ENCODE data around the gene URGCP.

DNA sequence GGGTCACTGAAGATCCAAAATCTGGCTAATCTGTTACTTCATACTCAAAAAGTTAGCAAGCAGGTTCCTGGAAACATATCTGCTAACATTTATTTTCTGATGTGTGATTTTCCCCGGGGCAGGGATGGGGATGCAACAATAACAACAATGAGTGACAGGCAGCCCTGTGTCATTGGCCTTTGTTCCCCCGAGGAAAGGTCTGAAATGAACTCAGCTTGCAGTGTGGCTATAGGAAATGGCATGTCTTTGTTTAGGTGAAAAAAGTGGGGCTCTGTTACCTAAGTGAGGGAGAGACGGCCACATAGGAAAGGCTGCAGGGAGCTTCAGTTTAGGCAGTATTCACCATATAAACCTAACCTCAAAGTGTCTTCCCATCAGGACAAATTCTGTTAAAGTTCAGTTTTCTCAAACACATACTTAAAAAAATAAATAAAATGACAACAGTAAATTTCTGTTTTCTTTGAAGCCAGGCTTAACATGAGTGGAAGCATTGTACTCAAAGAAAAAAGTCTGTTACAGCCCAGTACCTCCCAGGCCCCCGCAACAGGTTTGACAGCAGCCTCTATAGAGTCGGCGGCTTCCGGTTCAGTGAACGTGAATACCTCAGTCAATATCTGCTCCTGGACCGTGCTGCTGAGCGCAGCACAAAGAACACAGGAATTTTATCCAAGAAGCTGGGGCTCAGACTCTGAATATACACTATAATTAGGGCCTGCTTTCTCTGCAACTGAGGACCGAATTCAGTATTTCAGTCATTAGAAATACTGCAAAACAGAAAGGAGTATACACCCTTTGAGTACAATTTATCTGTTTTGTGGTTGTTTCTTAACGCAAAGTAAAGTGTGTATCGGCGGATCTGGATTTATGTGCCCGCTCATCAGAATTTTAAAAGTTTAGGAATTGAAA lies 168.3 kb downstream of the GLI3 start:
- PRO-cap, result no peak

DNA sequence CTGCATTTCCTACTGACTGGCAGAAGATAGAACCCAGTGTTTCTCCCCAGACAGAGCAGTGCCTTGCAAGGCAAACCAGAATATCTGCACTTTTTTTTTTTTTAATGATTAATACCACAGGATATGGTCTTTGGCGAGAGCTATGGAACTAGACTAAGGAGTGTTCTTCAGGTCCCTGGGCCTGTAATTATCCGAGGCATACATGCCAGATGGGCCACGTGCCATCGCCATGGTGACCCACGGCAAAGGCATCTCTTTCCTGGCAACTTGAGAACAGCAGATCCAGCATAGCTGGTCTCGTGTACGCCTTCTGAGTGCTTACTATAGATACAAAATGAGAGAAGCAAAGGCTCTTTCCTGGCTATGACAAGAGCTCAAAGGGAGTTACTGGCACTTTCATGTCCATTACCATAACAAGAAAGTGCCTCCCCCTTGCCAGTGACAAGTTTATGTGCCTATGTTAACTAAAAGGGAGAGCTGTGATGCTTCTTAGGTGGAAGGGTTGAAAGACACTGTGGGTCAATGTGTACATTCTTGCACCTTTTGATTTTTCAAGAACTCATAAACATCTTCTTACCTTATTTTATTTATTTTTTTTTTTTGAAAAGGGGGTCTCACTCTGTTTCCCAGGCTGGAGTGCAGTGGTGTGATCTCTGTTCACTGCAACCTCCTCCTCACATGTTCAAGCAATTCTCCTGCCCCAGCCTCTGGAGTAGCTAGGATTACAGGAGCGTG lies 26.0 kb upstream of the GLI3 start:
- PRO-cap, result no peak

DNA sequence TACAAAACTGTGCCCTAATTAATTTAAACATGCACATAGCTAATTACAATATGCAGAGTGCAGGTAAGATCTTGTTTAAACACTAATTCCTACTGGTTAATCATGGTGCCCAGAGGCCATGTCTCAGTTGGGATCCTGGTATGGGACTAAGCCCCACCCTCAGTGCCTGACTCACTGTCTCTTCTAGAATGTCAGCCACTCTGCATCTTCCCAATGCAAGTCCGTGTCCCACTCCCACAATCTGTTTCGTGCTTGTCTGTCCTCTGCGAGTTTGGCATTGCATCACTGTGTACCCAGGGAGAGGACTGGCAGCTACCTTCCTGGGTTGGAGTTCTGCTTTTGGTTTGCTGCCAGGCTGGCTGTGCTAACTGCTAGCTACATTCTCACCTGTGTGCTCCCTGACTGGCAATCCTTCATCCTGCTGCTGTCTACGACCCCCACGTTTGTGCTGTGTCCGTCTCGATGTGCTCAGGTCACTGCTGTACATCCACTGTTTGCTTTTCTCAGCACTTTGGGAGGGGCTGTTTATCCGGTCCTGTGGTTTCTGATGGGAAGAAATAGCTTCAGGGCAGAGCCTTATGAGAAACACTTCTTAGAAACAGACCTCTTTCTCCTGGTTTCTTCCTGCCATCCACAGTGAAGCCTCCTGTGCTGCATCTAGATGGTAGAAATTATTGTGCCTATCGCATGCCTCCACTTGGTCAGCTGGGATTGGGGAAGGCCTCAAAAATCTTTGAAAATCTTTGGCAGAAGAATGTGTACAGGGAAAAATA lies 56.1 kb upstream of the GLI3 start:
- PRO-cap, result no peak

DNA sequence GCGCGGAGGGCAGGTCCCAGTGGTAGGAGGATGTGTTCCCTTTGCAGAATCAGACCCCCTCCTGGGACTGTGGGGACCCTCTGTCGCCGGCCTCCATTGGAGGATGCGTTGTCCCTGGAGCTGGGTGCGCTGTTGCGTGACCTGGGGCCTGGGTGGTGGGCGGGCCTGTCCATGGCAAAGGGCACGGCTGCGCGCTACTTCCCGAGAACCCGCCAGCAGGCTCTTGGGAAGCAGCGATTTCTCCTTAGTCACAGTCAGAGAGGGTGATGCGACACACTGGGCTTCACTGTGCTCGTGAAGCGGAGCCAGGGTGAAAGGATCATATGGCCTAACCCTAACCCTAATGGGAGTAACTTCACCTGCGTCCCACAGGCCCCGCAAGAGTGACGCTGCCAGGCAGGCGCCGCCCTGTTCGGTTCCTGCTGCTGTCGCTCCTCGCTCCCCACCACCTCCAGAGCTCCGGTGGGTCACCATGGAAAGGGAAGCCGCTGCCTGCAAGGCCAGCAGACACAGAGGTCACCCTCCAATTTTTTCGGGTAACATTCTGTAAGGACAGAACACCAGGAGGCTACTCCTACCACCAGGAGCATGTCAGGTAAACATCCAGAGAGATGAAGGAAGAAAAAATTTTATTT lies 23.2 kb downstream of the C7orf25 start:
- PRO-cap, result bidirectional peak, plus-strand start at position 247 of the sequence, minus-strand start at position 91 of the sequence; bidirectional peak, plus-strand start at position 415 of the sequence, minus-strand start at position 385 of the sequence

- PRO-cap, result no peak
Measured at GRCh38 chr7:43044068-43044387, 68.4 kb upstream of the HECW1 start.

DNA sequence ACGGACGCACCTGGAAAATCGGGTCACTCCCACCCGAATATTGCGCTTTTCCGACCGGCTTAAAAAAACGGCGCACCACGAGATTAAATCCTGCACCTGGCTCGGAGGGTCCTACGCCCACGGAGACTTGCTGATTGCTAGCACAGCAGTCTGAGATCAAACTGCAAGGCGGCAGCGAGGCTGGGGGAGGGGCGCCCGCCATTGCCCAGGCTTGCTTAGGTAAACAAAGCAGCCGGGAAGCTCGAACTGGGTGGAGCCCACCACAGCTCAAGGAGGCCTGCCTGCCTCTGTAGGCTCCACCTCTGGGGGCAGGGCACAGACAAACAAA lies 53.1 kb upstream of the HECW1 start:
- PRO-cap, result no peak

DNA sequence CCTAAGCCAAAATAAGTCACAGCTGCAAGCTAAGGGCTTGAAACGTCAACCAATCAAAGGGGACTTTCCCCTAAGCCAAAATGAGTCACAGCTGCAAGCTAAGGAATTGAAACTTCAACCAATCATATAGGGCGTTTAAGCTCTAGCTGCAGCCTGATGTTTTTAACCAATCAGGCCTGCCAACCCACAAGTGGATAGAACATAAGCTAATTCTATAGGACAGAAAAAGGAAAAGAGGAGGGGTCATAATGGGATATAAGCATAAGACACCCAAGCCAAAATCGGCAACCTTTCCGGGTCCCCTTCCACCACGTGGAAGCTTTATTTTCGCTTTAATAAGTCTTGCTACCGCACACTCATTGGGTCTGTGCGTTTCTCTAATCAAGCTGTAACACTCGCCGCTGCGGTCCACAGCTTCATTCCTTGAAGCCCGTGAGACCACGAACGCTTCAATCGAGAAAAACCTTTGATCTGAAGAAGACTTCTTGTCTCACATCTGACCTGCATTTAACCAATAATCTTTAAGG lies 36.0 kb upstream of the HECW1 start:
- PRO-cap, result no peak

- PRO-cap, result unidirectional peak, plus-strand start at chr7:43302677
Measured at GRCh38 chr7:43302078-43302960, 189.9 kb downstream of the HECW1 start.

DNA sequence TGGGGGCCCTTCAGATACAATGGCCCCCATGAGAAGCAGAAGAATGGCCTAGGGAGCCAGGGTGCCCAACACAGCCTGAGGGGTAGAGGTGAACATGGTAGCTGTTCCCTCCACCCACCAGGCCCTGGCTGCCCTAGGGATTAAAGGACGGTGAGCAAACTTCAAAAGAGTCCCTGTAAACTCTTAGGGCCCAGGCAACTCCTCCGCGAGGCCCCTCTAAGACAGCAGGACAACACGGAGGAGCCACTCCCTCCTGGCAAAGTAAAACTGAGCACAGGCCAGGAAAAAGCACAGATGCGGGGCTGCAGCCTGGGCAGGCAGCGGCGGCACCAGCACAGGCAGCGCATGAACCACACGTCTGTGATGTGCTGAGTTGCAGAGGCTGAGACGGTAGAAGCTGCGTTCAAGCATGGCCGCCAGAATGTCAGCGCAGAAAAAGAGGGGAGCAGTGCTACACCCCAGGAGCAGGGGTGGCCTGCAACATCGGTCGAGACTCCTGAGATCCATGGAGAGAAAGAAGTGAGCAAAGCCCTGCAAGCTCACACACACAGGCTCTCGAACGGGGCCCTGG lies 46.2 kb upstream of the STK17A start:
- PRO-cap, result no peak

GRCh38 chr7:43669784-43670073 lies 59.6 kb downstream of the COA1 start:
- PRO-cap, result no peak

DNA sequence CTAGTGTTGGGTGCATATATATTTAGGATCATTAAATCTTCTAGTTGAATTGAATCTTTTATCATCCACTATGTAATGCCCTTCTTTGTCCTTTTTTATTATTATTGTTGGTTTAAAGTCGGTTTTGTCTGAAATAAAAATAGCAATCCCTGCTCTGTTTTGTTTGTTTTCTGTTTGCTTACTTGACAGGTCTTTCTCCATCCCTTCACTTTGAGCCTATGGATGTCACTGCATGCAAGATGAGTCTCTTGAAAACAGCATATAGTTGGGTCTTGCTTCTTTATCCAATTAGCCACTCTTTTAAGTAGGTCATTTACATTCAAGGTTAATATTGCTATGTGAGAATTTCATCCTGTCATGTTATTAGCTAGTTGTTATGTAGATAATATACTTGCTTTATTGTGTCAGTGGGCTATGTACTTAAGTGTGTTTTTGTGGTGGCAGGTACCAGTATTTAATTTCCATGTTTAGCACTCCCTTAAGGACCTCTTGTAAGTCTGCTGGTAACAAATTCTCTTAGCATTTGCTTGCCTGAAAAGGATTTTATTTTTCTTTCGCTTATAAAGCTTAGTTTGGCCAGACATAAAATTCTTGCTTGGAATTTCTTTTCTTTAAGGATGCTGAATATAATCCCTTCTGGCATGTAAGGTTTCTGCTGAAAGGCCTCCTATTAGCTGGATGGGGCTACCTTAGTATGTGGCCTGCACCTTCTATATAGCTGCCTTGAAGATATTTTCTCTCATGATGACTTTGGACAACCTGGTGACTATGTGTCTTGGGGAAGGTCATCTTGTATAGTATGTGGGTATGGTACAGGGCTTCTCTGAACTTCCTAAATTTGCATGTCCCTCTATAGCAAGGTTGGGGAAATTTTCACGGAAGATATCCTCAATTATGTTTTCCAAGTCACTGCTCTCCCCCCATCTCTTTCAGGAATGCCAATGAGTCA lies 25.5 kb downstream of the COA1 start:
- PRO-cap, result no peak

DNA sequence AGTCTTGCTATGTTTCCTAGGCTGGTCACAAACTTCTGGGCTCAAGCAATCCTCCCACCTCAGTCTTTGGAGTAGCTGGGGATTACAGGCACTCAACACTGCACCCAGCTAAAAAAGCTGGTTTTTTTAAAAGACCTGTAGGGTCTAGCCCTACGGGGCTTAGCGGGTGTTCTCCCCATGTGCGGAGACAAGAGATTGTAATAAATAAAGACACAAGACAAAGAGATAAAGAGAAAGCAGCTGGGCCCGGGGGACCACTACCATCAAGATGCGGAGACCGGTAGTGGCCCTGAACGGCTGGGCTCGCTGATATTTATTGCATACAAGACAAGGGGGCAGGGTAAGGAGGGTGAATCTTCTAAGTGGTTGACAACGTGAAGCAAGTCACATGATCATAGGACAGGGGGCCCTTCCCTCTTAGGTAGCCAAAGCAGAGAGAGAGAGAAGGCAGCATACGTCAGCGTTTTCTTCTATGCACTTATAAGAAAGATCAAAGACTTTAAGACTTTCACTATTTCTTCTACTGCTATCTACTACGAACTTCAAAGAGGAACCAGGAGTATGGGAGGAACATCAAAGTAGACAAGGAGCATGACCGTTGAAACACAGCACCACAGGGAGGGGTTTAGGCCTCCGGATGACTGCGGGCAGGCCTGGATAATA lies 5.3 kb upstream of the COA1 start:
- PRO-cap, result no peak

- PRO-cap, result no peak
Measured at GRCh38 chr7:43781948-43782829, 23.7 kb downstream of the BLVRA start.

- PRO-cap, result no peak
Measured at GRCh38 chr7:43869829-43870192, 494 bp upstream of the MRPS24 start.

GRCh38 chr7:43905869-43906963 lies at the start of gene URGCP:
TSS of gene URGCP (minus strand) at chr7:43906596.
- PRO-cap, result bidirectional peak, plus-strand start at chr7:43906191, minus-strand start at chr7:43906041; bidirectional peak, plus-strand start at chr7:43906819, minus-strand start at chr7:43906616

GRCh38 chr7:43977387-43978075 lies 20.2 kb upstream of the SPDYE1 start:
- PRO-cap, result no peak

DNA sequence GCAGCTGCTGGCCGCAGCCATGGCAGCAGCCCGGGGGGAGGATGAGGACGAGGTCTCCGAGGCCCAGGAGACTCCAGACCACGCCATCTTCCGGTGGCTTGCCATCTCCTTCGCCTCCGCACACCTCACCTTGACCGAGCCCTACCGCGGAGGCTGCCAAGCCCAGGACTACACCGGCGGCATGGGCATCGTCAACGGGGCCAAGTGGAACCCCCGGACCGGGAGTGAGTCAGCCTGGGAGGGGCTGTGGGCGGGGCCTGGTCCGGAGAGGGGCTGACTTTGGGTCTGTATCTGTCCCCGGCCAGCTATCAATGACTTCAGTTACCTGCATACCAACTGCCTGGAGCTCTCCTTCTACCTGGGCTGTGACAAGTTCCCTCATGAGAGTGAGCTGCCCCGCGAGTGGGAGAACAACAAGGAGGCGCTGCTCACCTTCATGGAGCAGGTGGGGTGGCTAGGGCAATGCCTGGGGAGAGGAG lies 8.6 kb downstream of the AEBP1 start:
- PRO-cap, result no peak

DNA sequence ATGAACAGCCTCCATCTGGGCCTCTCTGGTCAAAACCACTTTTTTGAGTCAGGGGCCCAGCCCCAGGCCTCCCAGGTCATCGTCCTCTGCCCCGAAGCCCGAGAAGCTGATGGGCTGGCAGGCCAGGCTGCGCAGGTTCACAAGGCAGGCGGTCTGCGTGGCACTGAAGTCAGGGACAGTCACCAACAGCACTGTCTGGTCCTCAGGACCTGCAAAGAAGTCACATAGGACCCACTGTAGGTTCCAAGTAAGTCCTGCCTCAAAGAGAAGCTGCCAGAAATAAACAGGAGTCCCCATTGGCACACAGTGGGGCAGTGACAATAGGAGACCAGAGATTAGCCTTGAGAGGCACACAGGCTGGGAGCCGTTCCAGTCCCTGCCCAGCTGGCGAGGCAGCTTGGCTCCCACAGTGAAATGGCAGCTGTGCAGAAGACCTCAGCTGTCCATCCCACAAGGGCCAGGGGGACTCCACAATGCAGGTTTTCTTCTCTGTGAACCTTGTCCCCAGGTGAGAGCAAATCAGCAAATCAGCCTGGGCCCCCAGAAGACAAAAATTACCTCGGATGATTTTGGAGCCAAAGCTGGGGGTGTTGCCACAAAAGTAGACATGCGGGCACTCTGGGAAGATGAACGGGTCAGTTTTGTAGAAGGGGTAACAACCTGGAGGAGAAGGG lies 8.5 kb downstream of the POLD2 start:
- PRO-cap, result no peak

GRCh38 chr7:44143838-44144433 lies 2.8 kb upstream of the MYL7 start:
- PRO-cap, result no peak

DNA sequence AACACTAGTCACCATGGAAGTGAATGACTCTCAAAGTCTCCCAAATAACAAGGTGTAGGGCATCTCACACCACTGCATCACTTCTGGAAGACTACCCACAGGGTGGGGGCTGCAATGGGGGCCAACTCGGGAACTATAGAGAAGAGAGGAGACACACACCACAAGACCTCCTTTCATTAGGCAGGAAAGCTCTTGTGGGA lies 58.6 kb upstream of the CAMK2B start:
- PRO-cap, result no peak